RPMI7951 (cell line): ENCODE data around the genes TMBIM1, CTDSP1 and ZNF142.

- RAMPAGE, long total RNA: no peak
Observed at GRCh38 chr2:217815973-217816438, 186.8 kb downstream of the TNS1 start.

GRCh38 chr2:217888393-217888773 is 114.4 kb downstream of the TNS1 start:
- RAMPAGE, long total RNA: no peak

GRCh38 chr2:217919734-217920476 is 82.9 kb downstream of the TNS1 start:
- RAMPAGE, long total RNA: no peak

DNA sequence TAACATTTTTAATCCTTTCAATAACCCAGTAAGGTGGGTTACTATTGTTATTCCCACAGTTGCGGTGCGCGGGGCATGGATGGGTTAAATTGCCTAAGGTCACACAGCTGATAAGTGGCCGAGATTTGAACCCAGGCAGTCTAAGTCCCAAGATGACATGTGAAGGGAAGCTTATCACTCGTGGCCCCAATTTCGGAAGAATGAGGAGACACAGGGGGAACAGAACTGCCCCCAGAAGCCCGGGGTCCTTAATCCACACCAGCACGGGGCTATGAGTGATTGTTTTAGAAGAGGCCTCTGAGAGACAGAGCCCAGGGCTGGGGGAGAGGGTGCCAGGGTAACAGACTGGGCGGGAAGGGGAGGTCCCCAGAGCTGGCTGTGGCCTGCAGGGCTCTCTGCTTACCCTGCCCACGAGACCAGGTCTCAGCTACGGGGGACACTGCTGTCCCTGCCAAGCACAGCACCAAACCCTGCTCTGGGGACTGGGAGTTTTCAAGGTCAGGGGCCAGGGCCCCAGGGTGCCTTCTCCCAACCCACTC is 80.9 kb downstream of the TNS1 start:
- RAMPAGE, long total RNA: no peak

DNA sequence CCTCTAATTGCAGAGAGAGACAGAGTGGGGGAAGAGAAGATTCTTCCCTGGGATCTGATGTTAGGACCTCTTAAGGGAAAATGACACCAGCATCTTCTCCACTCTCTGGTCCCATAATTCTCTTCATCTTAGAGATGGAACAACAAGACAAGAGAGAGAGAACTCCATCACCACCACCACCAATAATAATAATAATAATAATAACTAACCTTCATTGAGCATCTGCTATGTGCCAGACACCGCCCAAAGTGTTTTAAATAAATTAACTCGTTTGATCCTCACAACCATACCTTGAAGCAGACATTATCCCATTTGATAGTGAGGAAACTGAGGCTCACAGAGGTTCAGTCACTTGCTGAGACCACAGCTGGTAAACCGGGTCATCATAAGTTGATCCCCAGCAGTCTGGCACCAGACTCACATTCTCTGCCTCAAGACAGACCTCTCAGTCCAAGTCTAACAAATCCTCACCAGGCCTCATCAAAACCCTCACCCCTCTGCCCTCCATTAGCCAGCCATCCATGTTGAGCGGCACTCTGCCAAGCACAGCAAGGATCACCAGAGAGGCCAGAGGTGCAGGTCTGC is 63.8 kb downstream of the TNS1 start:
- RAMPAGE, long total RNA: no peak

DNA sequence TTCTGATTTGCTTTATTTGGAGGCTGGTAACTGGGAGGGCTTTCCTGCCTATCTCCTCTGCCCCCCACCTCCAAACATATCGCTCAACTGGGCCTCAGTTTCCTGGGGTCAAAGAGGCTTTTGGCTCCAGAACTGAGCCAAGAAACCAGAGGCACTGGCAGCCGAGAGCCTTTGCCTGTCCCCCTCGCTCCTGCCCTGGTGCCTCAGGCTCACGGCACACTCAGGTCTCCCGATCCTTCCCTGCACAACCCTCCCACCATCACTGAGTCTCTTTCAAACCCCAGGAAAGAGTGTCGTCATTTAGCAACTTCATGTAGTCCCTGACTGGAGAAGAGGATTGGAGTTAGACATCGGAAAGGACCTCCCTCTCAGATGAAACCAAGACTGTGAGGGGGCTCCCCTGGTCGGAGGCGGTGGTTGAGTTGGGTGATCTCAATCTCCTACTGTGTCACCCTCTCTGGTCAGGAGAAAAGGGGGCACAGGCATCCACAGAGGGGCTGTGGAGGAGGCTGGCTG is 62.5 kb downstream of the TNS1 start:
- RAMPAGE, long total RNA: no peak

DNA sequence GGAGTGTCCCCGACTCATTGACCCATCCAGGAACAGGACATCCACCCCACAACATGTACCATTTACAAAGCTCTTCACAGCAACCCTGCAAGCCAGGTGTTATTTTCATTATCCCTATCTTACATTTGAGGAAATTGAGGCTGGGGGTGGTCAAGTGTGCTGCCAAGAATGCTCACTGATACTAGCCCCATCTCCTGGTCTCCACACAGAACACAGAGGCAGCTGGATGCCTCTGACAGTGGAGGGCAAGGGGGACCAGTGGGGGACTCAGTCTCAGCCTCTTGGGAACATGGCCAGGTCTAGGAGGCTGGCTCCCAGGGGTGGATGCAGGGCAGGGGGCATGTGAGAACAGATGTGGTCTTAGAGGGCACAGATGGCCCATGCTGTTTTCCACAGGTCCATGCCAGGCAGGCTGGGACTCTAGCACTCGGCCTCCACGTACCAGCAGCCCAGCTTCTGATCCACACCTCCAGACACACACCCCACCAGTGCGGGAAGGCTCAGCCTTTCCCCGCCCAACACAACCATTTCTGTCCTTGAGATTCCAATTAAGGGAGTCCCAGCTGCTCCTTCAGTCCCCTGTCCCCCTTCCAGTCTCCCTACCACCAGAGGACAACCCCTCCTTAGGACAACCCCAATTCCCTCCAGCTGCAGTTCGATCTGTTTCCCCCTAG is 42.5 kb downstream of the TNS1 start:
- RAMPAGE, long total RNA: no peak

DNA sequence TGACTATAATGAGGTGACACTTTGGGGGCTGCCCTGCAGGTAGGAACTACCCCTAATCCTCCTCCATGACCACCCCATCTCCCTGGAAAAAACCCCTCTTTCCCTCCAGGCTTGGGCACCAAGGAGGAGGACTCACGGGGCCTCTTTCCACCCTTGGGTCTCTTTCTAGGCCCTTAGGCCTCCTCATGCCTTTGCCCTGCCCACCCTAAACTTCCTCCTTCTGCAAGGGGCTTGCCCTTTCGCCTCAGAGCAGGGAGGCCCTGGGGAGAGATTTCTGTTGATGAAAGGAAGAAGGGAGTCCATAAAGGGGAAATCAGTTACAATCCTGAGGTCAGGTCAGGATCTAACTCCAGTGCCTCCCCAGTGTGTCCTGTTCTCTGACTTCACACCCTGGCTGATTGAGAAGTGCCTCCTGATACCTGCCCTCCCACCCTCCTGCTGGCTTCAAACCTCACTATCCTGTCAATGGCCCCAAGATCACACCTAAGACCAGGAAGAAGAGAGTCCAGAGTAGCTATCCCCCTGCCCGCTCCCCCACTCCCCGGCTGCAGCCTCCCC is 16.7 kb upstream of the TNS1 start:
- RAMPAGE, long total RNA: no peak

- RAMPAGE, long total RNA: no peak
Observed at GRCh38 chr2:218021610-218022117, 18.9 kb upstream of the TNS1 start.

DNA sequence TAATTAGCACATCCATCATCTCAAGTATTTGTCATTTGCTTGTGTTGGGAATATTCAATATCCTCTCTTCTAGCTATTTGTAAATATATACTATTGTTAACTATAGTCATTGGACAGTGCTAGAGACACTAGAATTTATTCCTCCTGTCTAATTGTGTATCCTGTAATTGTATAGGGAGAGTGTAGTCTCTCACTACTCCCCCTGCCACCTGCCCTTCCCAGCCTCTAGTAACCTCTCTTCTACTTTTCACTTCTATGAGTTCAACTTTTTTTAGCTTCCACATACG is 23.0 kb upstream of the RUFY4 start:
- RAMPAGE, long total RNA: no peak

- RAMPAGE, long total RNA: no peak
Observed at GRCh38 chr2:218256612-218256897, 4.3 kb upstream of the GPBAR1 start.

GRCh38 chr2:218290802-218291580 is 1.3 kb downstream of the TMBIM1 start:
- RAMPAGE, long total RNA: no peak

GRCh38 chr2:218292330-218292921 is at the start of gene TMBIM1:
TMBIM1 (minus strand) TSS chr2:218292503.
- RAMPAGE, long total RNA: start-site peak on the minus strand at chr2:218292506-218292551, 179 and 100 reads in 2 replicates

DNA sequence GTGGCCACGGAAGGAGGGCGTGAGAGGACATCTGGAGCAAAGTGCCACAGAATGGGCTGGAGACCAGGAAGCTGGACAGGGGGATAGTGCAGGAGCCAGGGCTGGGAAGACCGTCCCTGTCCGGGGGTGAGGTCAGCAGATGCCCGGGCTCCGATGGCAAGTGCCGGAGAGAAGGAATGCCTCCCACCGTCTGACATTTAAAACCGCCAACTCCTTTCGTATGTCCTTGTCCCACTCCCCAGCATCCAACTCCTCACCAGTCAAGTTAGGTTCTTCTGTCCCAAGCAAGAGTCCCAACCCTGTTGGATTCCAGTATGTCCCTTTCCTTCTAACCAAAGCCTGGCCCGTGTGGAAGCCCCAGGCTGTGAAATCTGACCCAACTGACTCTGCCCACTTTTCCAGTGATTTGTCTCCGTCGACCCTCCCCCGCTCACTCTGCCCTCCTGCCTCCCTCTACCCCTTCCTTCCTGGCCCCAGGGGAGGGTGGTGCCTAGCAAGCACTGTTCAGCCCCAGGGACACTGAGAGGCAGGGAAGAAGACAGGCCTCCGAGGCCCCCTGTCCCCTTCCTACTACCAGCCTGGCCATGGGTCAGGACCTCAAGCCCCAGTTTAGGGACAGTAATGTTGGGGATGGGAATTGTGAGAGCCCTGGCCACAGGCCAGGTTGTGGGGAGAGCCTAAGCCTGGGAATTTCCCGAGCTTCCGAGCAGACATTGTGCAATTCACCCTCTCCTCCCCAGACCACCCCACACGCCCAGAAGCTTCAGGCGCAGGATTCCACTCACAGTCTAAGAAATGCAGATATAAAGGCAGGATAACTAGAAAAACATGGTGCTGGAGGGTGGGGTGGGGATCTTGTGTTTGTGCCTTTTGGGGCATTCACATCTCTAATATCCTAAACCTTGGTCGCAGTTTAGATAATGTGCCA is 31.6 kb upstream of the TMBIM1 start:
- RAMPAGE, long total RNA: no peak

DNA sequence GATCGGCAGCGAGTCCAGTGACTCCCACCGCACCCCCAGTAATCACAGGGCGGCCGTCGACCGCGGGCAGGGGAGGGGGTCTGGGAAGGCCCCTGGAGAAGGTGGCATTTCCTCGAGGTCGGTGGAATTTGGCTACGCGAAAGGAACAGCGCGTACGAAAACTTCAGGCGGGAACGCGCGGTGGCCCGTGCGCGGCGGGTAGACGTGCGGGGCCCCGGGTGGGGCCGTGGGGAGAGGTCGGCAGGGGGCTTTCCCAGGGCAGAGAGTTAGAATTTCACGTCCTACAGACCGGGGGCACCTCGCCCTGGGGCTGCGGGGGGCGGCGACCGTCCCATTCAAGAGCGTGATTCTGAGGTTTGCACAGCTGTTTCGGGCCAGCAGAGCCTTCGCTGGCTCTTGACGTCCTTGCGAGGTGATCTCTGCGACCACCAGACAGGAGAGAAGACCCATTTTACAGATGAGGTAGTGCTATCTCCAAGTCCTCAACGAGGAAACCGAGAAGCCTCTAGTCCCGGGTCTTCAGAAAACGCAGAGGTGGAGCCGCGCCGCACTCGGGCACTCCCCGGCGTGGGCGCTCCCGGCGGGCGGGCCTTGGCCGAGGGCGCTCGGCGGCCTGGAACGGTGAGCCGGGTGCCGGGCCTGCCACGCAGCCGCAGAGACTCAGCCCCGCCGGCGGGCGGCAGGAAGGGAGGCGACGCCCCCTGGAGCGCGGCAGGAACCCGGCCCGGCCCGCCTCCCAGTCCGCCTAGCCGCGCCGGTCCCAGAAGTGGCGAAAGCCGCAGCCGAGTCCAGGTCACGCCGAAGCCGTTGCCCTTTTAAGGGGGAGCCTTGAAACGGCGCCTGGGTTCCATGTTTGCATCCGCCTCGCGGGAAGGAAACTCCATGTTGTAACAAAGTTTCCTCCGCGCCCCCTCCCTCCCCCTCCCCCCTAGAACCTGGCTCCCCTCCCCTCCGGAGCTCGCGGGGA is at the start of gene CTDSP1:
Gene CTDSP1 (plus strand): TSS at position 856 of the 967 bp plus-strand sequence.
- RAMPAGE, long total RNA: no peak

GRCh38 chr2:218400828-218401661 is 1.4 kb downstream of the CTDSP1 start:
- RAMPAGE, long total RNA: no peak

DNA sequence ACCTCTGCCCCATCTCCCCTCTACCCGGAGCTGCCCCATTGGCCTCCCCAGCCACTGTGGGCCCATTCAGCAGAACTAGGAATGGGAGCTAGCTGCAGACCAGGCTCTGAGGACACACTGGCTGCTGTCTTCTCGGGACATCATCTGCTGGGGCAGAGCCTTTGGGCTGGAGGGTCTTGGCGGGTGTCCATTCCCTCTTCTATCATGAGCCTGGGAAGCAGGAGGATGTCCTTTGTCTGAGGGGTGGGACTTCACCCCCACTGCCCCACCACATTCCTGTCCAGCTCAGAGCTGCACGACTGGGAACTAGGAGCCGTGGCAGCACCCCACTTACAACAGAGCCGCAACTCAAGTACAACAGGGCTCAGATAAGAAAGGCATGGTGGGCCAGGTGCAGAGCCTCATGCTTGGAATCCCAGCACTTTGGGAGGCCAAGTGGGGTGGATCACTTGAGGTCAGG is 870 bp downstream of the VIL1 start:
- RAMPAGE, long total RNA: no peak

DNA sequence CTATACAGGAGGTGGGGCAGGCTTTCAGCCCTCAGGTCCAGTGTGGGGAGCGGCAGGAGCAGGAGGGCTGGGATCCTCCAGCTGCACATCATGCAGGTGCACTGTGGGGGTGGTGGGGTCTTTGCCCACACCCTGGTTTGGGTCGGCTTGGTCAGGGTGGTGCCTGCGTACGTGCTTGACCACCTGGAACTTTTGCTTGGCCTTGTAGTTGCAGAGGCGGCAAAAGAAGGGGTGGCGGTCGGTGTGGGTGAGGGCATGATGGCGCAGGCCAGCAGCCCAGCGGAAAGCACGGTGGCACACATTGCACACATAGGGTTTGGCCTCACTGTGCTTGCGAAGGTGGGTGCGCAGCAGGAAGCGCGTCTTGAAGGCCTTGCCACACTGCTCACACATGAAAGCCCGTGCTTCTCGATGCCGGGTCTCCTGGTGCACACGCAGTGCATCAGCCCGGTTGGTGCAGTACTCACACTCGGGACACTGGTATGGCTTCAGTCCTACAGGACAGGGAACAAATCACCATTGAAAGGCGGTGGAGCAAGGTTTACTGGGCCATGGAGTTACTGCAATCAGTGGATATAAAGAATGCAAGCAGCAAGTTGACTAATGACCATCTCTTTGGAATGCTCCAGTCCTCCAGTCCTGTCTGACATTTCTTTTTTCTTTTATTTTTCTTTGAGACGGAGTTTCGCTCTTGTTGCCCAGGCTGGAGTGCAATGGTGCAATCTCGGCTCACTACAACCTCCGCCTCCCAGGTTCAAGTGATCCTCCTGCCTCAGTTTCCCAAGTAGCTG is 20.9 kb downstream of the ZNF142 start:
- RAMPAGE, long total RNA: no peak

DNA sequence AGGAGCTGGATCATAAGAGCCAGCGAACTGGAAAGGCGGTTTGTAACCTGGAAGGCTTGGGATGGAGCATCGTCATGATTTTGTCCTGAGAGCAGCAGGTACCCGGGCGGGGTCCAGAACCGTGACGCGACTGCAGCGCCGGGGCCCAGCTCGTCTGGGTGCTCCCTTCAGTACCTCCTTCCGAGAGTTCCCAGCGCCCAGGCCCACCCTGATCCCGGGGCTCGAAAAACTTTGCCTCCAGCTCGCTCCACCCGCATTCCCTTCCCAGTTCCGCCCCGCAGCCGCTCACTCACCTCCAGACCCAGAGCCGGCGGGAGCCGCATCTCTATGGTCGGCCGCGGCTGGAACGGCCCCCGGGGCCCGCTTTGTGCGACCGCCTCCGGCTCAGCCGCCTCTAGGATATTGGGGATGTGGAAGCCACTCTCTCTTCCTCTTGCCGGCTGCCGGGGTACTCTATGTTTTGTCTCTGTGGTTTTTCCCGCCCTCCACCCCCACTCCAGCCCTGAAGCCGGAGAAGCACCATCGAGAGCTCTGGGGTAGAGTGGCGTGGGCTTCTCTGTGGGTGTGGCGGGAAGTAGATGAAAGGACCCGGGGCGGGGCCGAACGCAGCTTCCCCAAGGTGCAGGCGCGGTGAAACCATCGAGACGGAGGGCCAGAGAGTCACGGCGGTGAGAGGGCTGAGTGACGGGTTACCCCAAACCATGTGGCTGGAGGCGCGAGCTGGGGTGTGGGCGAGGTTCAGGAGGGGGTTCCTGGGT is at the start of gene ZNF142:
Gene ZNF142 (minus strand): TSS at position 548 of the 758 bp plus-strand sequence.
- RAMPAGE, long total RNA: start-site peak on the plus strand centred at position 643 of the sequence, 9 bp wide, 67 and 50 reads in 2 replicates

GRCh38 chr2:218671251-218671845 is 454 bp downstream of the RNF25 start:
- RAMPAGE, long total RNA: no peak